H7 (cell line): ENCODE measurements around a stretch of chr14.

GRCh38 chr14:95145805-95146383 is 11.4 kb downstream of the DICER1 start:
- RAMPAGE, long total RNA: no peak

DNA sequence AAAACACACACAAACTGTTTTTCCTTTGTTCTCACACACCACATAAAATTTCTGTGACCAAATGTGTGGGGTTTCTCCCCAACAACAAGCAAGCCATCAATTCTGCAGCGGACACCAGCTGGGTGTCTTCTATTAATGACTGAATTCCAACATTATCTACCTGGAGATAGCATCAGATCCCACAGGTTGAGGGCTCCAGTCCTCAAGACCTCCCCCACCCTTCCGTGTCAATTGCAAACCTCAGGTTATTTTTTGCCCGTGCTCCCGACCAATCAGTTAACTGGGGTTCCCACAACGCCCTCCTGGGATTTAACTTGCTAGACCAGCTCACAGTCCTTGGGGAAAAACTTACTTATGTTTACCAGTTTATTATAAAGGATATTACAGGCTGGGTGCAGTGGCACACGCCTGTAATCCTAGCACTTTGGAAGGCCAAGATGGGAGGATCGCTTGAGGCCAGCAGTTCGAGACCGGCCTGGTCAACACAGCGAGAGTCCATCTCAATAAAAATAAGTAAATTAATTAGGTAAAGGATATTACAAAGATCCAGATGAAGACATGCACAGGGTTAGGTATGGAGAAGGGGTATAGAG is 9.7 kb downstream of the DICER1 start:
- RAMPAGE, long total RNA: no peak

- RAMPAGE, long total RNA: no peak
These were observed 26.4 kb upstream of the DICER1 start for GRCh38 chr14:95183712-95184136.

DNA sequence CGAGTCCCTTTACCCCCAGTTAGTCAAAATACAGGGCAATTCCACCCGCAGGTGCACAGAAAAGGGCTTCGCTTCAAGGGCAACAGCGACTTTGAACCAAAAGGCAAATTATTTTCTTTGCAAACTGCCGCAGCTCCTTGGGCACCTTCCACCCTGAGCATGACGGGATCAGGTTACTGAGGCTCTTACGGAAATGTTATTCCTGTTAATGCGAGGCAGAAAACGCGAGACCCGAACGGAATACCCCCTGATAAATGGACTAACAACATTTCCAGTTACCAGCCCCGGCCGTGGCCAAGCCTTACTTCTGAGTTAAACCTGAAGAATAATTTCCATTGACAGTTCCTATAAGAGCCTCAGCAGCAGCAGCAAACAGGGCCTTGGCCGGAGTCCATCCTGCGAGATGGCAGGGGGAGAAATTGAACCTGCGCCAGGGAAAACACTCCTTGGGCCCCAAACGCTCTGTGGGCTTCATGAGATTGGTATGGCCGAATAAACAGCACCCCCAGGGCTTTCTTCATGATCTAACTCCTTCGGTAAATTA is 70.0 kb upstream of the DICER1 start:
- RAMPAGE, long total RNA: no peak

DNA sequence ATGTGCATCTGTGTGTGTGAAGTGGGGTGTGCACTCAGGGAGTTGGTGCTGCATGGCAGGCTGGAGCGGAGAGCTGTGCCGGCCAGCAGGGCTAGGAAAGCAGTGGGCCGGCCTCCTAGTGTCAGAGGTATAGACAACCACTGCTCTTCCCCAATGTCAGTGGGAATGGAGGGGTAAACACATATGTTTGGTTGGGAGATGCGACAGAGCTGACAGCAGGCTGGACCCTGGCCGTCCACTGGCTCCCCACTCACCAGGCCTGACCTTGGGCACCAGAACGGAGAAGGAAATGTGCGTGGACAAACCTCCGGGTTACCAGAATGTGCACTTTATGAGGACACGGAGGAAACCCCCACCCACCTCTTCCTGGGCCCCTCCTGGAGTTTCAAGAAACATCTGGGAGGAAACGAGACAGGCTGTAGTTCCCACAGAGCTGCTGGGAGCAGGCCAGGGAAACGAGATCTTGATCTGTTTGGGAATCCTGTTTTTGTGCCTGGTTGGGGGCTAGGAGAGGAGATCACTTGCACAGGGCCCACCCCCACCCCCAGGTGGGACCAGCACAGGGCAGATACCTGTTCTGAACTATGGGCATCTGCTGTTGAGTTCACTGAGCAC is 60.5 kb downstream of the CLMN start:
- RAMPAGE, long total RNA: no peak

GRCh38 chr14:95517966-95518280 is 1.5 kb upstream of the SYNE3 start:
- RAMPAGE, long total RNA: no peak

GRCh38 chr14:95526922-95527588 is 7.8 kb upstream of the GLRX5 start:
- RAMPAGE, long total RNA: no peak

- RAMPAGE, long total RNA: no peak
These were observed 3.5 kb upstream of the GLRX5 start for GRCh38 chr14:95531370-95531765.

- RAMPAGE, long total RNA: no peak
These were observed 1.8 kb downstream of the GLRX5 start for GRCh38 chr14:95536689-95537028.

DNA sequence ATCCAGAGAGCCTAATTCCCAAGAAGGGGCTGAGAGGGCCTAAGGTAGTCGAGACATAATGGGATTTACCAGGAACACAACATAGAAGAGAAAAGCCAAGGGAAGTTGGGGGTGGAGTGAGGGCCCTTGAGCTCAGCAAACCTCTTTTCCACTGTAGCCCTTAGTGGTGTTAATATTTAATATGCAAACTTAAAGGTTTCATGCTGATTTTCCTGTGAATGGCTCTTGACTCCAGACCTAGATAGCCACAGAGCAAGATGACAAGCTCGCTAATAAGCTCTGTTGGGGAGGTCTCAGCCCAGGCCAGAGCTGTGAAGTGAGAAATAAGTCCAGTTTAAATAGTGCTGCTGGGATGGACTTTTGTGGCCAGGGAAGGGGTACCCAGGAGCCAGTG is 1.3 kb upstream of the TCL1A start:
- RAMPAGE, long total RNA: no peak

GRCh38 chr14:95875762-95876398 is 162.0 kb upstream of the TCL1A start:
- RAMPAGE, long total RNA: no peak

DNA sequence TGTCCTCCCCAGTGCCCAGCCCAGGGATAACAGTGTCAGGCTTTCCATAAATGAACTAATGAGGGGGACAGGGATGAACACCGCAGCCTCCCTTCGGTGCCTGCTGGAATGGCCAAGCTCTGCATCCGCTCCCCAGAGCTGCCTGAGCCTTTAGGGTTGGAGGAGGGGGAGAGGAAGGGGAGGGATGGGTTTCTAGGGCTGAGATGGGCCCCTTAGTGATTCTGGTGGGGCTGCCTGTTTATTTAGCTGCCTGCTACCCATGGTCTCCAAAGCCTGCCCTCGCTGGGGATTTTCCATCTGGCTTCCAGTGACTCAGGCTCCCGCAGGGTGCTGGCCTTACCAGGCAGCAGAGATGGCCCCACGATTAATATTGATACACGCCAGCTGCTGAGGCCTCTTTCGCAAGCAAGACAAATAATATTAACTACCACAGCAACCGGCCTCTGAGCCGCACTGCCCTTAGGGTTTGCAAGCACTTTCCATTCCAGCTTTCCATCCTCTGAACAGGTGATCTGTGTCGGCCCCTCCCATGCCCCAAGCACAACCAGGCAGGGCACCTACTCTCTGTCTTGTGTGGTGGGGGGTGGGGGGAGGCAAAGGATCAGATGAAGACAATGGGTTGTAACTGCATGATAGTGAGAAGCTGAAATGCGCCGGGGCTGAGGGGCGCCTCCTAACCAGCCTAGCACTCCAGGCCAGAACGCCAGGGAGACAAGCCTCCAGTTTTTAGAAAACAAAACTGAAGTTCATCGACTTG is 56.6 kb downstream of the C14orf132 start:
- RAMPAGE, long total RNA: no peak

DNA sequence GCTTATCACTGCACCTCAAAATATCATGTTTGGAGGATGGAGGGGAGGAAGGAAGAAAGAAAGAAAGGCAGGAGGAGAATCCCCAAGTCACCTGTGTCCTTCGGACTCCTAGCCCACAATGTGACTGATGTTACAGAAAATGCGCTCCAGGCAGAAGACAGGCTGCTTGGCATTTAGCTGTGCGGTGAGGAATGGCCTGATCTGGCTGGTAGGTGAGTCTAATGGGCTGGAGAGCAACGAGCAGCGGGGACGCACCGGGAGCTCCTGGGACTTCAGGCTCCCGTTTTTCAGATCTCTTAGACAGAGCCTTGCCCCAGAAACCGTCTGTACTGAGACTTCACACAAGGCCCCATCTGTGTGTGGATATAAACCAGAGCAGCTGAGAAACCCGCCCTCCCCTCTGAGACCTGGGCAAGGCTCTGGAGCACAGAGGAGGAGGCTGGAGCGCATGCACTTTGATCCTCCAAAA is 66.4 kb downstream of the C14orf132 start:
- RAMPAGE, long total RNA: no peak

DNA sequence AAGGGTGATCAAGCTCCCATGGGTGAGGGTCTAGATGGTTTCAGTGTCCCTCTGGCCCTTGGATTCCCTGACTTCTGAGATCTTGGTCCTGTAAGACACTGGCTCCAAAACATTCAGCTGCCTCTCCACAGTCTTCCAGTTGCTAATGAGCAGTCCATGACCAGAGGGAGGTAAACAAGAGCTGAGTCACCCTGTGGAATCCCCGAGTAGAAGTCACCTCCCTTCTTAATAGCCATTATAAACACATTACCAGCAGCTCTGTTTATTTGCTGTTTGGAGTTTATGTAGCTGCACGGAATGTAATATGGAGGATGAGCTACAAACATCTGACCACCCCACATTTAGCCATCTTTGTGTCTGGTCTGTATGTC is 37.3 kb upstream of the BDKRB2 start:
- RAMPAGE, long total RNA: no peak

- RAMPAGE, long total RNA: no peak
These were observed 6.0 kb upstream of the BDKRB2 start for GRCh38 chr14:96198523-96199151.

GRCh38 chr14:96554228-96554912 is 52.2 kb downstream of the PAPOLA start:
- RAMPAGE, long total RNA: no peak

DNA sequence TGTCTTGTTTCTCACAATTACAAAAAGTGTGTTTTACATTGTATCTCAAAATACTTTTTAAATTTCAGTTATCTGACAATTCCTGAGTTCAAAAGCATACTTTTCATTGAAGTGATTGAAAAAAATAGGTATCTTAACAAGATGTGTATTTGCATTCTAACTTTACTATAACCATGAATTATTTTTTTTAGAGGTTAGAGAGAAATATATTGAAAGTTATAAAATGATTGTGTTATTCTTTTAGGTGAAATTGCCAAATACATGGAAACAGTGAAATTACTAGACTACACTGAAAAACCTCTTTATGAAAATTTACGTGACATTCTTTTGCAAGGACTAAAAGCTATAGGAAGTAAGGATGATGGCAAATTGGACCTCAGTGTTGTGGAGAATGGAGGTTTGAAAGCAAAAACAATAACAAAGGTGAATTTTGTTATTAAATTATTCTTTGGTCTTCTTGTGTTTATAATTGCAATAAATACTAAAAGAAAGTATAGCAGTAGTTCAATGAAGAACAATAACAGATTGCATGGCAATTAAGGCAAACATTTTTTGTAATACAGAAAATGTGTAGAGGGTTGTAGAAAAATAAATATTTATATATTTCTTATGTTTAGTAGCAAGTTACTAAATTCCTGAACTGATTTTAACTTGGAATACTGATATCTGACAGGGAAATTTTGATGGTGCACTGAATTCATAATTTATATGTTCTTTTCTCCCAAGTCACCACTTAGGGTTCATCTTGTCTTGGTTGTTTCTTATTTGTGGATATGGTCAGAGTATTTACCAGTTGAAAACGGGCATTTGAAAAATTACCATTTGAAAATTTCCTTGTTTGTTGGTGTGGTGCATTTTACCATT is 63.4 kb downstream of the VRK1 start:
- RAMPAGE, long total RNA: no peak

DNA sequence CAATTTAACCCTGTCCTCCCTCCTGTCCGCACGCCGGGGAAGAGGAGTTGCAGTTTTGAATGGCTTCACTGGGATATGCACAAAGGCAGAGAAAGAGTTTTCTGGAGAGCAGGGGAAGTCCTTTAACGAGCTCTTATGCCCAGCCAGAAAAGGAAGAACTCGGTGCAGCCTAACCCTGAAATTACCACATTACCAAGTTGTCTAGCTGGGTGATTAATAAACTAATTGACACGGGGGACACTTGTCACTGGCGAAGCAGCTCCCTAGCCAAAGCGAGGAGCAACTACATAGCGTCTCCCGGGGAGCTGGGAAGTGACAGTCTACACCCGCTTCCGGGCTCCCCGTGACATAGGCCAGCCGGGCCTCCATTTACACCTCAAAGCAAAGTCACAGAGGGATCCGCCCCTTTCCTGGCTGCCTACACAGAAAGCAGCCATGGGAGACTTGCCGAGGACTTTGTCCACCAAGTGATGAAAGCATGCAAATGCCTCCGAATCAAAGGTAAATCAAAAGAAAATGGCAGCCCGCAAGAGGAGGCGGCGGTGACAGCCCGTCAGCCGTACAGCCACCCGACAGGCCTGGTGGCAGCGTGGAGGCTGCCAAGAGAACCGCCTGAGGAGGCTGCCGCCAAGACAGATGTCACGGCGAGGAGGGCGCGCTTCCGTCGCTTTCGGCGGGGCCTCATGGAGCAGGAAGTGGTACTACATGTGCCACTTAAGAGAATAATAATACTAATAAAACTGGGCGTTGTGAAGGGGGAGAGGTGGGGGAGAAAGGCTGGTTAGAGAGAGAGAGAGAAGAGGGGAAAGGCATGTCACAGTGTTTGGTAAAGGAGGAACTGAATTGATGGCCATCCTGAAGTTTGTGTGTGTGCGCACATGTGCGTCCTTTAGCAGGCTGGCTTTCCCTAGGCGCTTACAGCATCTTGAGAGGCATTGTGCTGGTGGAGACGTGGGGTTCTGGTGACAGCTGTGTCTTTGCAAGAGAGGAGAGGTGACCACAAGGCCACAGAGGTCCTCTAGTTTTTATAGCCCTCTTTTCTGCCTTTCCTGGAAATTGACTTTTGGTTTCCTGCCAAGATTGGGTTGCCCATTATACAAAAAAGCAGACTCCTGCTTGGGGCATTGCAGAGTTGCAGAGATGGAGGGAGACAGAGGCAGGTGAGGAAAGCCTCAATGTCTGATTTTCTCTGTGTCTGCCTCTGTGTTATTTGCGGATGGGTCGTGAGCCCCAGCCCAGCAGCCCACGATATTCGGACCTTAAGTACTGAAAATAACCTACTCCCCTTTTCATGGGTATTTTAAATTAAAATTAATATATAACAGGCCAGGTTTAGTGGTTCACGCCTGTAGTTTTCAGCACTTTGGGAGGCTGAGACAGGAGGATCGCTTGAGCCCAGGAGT is 661.7 kb downstream of the VRK1 start:
- RAMPAGE, long total RNA: no peak

DNA sequence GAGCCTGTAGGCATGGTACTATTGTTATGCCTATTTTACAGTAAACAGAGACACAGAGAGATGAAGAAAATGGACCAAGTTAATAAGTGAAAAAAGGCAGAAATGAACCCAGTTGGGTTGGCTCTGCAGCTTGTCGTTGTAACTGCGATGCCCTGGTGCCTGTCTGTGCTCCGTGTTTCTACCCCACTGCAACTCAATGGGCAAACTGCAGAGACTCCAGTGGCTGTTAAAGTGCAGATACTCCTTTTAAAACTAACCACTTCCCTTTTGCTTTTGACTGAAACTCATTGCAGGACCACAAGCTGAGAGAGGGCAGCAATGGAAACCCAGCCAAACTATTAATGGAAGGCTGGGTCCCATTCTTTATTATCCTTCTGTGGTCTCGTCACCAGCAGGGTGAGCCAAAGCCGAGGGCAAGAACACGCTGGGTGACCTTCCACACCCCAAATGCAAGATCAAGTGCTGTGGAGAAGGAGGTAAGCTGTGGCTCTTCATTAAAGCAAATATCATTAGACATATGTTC is 910.4 kb downstream of the VRK1 start:
- RAMPAGE, long total RNA: no peak

- RAMPAGE, long total RNA: no peak
These were observed 1041.6 kb downstream of the VRK1 start for GRCh38 chr14:97838882-97839139.